Ishikawa (cell line): ENCODE data around the genes KIF16B and SLC24A3.

GRCh38 chr20:16536974-16537478 is 36.2 kb downstream of the KIF16B start:
- RRBS: no CpG with 5 or more reads among the region's 3 CpGs

GRCh38 chr20:16572839-16573936 is at the start of gene KIF16B:
Gene KIF16B, minus strand, starts transcription at chr20:16573448.
- RRBS: 2% methylated on average over 43 of the region's 68 CpGs

- RRBS: no CpG with 5 or more reads among the region's 3 CpGs
Observed at GRCh38 chr20:16717646-16717845, 12.3 kb upstream of the SNRPB2 start.

DNA sequence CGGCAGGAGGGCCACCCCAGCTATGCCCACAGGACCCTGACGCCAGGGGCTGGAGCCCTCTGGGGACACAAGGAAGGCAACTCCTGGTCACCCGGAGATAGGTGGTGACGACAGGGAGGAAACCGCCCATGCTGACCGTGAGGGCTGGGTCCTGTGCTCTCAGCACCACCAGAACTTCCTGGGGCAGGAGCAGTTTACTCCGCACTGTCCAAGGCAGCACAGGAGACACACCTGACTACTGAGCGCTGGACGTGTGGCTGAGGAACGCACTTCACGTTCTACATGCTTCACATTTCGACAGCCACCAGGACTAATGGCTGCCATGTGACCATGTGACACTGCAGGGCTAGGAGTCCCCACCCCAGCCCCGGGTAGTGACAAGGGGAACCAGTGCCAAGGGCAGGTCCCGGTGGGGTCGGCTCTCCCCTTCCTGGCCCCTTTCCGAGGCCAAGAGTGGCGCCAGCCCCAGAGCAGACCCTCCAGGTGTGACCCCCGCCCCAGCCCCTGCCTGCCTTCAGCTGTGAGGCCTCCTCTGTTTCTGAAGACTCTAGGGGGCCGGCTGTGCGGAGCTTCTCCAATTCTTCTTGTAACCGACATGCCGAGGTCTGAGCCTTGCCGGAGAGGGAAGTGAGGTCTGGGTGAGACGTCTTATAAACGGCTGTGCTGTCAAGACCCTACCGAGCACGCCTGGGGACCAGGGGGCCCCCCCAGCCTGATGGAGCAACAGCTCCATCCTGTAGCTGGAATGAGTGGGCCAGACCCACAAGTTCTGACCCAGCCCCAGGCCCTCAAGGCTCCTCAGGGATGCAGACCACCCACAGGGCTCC is 45.3 kb downstream of the DSTN start:
- RRBS: 65% methylated on average over 3 of the region's 27 CpGs

DNA sequence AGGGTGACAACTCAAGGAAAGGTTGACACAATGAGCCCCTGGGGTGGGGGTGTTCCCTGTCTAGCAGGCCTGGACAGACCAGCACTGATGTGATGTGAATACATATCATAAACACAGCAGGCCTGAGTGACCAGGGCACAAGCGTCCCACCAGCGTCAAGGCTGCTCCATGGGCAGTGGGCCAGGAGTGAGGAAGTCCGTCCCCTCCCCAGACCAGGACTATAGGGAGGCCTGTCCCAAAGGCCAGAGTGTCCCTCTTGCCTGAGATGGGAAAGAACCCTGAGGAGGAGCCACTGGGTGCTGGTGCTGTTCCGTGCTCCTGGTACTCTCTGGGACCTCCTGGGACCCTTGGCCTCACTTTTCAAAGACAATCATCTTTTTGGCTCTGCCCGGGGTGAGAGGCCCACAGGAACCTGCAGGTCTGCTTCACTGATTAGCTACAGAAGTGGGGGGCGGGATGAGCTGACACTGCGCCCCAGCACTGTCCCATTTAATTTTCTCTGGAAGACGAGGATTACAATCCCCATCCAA is 44.6 kb downstream of the RRBP1 start:
- RRBS: no CpG with 5 or more reads among the region's 8 CpGs

DNA sequence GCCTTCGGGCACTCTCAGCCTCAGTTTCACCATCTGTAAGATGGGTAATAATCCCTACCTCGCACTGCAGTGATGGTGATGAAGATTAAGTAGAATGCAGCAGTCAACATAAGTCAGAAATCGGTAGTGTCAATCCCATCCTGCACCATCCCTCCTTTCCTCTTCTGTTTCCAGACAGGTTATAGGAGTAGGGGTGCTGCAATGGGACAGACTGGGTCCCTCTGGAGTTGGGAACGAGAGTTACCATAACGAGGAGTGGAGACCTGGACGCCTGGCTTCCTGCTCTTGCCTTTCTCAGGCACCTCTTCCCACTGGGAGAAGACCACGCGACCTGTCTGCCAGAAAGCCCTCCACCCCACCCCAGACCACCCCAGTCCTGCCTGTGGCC is 99.1 kb downstream of the SNX5 start:
- RRBS: no CpG with 5 or more reads among the region's 8 CpGs

DNA sequence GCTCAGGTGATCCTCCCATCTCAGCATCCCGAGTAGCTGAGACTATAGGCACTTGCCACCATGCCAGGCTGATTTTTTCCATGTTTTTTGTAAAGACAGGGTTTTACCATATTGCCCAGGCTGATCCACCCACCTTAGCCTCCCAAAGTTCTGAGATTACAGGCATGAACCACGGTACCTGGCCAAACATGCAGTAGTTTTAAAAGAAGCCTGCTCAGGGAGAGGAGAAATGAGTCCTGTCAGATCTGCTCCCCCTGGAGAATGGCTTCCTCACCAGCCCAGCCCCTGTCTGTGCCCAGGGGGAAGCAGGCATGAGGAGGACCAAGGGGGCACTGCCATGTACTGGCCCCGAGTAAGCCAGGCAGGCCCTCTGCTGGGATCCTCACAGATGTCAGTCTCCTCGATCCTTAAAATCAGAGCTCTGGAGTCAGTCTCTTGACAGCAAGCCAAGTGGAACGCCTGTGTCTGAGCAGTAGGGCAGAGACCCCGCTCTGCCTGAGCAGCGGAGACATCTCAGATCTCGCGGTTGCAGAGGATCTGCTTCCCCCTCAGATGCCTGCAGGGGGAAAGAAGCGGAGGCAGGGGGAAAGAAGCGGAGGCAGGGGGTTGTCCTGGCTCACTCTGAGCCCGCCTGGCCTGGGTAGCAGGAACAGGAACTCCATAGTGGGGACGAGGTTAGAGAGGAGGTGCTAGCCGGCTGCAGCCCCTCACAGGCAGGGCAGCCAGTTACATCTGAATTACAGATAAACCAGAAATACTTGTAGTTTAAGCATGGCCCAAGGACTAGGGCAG is 92.7 kb downstream of the SNX5 start:
- RRBS: no CpG with 5 or more reads among the region's 14 CpGs

- RRBS: no CpG with 5 or more reads among the region's 14 CpGs
Observed at GRCh38 chr20:17895992-17896814, 72.4 kb downstream of the SNX5 start.

- RRBS: no CpG with 5 or more reads among the region's 8 CpGs
Observed at GRCh38 chr20:18031775-18032300, 25.9 kb downstream of the OVOL2 start.

DNA sequence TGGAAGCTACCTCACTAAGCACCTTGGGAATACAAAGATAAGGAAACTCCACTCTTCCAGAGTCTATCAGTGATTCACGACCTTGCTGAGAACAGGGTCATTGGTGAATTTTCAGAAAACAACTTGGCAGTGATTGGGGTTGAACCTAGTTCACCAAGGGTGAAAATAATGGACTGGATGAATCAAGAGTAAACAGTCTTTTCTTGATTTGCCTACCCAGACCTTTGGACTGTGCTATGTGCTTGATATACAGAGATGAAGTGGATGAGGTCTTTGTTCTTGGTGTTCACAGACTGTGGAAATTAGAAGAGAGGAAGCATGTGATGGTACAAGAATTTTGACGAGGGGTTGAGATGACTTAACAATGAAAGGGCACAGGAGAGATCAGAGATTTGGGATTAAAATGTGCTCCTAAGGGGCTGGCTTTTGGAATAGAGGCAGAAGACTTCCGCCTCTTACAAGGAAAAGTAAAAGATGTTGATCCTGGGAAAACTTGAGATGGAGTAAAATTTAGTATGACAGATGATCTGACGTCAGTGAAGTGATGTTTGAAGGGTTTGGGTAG is 1.2 kb downstream of the KAT14 start:
- RRBS: no CpG with 5 or more reads among the region's 4 CpGs

GRCh38 chr20:18267626-18268203 is 20.6 kb upstream of the ZNF133 start:
- RRBS: no CpG with 5 or more reads among the region's 8 CpGs

- RRBS: 19% methylated on average over 6 of the region's 19 CpGs
Observed at GRCh38 chr20:18287451-18288009, 797 bp upstream of the ZNF133 start.

DNA sequence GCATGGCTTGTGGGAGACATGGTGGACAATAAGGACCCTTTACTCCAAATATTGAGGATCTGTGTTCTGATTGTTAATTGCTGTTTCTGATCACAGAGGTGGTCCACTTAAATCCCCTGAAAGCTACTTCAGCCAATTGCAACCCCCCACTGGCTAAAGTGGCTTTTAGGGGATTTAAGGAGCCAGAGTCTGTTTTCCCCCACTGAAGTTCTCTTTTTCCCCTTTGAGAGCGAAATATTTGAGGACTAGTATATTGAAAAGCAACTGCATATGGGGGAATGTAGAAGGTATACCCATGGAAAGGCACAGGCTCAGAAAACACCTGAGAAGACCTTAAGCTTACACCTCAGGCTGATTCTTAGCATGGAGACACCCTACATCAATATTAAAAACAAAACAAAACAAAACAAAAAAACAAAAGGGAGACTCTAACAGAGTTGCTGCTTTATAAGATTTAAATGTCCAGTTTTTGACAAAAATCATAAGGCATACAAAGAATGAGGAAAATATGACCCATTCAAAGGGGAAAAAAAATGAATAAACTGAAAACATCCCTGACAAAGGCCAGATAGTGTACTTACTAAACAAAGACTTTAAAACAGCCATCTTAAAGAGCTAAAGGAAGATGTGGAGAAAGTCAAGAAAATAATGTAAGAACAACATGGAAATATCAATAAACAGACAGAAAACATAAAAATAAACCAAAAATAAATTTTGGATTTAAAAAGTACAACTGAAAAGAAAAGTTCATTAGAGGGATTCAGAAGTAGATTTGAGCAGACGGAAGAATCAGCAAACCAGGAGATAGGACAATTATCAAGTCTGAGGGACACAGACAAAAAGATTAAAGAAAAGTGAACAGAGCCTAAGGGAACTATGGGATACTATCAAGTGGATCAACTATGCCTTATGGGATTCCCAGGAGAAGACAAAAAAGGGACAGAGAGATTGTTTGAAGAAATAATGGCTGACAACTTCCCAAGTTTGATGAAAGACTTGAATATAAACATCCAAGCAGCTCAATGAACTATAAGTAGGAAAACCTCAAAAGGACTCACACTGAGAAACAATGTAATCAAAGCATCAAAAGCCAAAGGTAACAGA is 10.6 kb downstream of the ZNF133 start:
- RRBS: no CpG with 5 or more reads among the region's 2 CpGs

GRCh38 chr20:18793823-18794977 is 19.4 kb upstream of the SCP2D1 start:
- RRBS: 1% methylated on average over 9 of the region's 34 CpGs

GRCh38 chr20:18795465-18795728 is 18.2 kb upstream of the SCP2D1 start:
- RRBS: no CpG with 5 or more reads among the region's 2 CpGs

DNA sequence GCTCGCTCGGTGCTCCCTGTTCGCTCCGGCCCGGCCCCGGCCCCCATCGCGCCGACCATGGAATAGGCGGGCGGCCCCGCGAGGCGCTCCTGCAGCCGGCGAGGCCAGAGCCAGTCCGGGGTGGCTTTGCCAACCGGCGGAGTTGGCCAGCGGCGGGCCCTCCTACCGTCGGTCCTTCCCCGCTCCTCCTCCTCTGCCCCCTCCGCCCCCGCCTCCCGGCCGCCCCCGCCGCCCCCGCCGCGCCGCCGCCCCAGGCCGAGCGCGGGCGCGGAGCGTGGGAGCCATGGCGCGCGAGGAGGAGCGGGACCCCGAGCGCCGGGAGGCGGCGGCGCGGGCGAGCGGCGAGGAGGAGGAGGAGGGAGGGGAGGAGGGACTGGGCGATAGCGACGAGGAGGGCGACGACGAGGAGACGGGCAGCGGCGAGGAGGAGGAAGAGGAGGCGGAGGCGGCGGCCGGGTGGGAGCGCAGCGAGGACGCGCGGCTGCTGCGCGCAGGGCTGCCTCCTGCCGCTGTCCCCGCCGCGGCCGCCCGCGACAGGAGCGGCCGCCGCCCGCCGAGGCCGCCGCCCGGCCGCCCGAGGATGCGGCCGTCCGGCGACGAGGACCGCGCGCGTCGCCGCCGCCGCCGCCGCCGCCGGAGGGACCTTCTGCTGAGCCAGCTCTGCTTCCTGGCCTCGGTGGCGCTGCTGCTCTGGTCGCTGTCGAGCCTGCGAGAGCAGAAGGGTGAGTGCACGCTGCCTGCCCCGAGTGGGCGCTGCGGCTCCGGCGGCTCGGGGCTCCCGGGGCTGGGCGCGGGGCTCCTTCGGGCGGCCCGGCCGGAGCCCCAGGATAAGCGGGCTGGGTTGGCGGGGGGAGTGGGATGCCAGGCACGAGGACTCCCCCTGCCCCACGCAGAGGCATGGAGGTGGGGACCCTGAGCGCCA is at the start of gene SLC24A3:
SLC24A3 (plus strand) TSS at position 380 of the 922 bp plus-strand sequence.
- RRBS: 6% methylated on average over 61 of the region's 133 CpGs

GRCh38 chr20:19780226-19780733 is 22.2 kb downstream of the RIN2 start:
- RRBS: no CpG with 5 or more reads among the region's 6 CpGs

GRCh38 chr20:19834478-19835075 is 76.5 kb downstream of the RIN2 start:
- RRBS: no CpG with 5 or more reads among the region's 4 CpGs

- RRBS: no CpG with 5 or more reads among the region's 6 CpGs
Observed at GRCh38 chr20:19890205-19890999, 126.8 kb upstream of the NAA20 start.

DNA sequence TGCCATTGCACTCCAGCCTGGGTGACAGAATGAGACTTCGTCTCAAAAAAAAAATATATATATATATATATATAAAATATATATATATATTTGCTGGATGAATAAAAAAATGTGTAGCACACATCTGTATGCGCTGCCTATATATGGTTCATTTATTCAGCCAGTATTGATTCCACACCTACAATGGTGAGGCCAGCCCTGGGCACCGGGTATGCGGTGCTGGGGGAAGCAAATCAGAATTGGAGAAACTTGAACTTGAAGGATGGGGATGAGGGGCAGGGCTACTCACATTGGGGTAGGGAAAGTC is 113.0 kb upstream of the NAA20 start:
- RRBS: no CpG with 5 or more reads among the region's 4 CpGs